Airway epithelial cell (primary cell): ENCODE measurements around a stretch of chr2.

- RAMPAGE, long total RNA = no peak
Observed at GRCh38 chr2:172427079-172427253, 420 bp upstream of the ITGA6 start.

DNA sequence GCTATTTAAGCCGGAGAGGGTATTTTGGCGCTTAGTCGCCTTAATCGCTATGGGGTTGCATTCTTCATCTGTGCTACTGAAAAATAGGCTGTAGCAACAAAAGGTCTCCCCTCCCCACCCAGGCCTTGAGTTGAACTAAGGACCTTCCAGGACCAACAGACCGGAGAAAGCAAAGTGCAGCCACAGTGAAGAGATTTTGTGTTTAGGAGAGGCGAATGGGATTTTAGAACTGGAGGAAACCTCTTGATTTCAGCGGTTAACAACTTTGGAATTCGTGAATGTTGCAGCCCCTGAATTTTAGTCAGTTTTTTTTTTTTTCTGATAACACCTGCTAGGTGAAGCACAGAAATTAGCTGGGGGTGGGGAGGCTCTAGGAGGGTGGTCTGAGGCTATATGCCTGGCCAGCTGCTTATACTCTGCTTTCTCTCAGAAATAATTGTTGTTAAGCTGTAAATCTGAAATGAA is 1.5 kb downstream of the ITGA6 start:
- RAMPAGE, long total RNA = no peak

- RAMPAGE, long total RNA = no peak
Observed at GRCh38 chr2:172478078-172478912, 50.9 kb downstream of the ITGA6 start.

GRCh38 chr2:172480306-172480859 is 53.0 kb downstream of the ITGA6 start:
- RAMPAGE, long total RNA = no peak

DNA sequence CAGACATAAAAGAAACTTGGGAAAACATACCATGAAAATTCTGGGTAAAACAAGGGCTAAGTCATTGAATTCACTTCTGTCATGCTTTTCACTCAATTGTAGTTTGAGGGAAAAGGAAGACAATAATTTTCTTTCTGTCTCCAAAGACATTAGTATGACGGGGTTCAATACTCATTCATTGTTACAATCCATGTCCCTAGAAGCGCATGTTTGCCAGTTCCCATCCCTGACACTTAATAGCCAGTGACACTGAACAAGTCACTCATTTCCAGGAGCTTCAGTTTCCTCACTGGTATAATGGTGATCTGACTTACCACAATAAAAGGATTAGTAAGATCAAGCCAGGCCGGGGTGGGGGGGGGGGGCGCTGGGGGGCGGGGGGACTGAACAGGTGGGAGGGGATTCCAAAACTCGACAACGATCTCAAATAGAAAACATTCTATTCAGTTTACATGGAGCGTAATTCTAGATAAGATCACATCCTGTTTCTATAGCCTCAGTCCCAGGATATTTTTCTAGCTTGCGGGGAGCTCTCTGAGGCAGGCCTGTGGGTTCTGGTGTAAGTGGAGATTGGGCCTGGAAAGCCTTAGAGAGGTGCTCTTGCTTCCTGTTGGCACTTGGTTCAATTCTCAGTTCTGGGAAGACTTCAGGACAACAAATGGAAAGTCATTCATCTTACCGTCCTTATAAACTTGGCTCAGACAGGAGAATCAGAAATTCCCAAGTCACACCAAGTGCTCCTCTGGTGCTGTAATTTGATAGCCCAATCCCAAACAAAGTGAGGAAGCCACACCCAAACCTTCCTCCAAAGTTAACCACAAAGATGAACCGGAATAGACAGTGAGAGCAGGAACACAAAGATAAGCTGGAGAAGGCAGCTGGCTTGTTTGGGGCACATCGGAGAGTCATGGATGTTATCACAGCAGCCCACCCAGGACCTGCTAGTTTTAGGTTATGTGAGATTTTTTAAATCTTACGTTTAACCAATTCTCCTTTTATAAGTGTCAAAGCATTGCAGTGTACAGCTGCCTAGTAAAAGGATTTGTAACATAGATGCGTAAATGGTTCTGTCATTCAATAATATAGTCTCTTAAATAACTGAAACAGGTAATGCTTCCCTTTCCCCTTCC is 144.5 kb upstream of the MAP3K20 start:
- RAMPAGE, long total RNA = no peak

DNA sequence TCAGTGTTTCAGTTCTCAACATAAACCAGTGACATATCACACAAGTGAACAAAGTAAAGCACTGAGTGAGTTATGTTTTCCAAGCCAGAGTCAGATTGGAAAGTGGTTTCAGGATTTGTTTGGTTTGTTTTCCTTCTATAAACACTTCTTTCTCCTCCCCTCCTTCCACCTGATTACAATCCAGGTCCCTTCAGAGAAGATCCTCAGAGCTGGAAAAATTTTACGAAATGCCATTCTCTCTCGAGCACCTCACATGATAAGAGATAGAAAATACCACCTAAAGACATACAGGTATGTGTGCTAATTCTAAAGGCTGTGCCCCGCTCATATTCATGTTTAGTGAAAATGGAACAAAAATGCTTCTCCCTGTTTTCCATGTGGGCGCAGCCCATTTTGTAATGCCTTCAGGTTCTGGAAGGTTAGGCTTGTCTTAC is 114.7 kb upstream of the MAP3K20 start:
- RAMPAGE, long total RNA = no peak

DNA sequence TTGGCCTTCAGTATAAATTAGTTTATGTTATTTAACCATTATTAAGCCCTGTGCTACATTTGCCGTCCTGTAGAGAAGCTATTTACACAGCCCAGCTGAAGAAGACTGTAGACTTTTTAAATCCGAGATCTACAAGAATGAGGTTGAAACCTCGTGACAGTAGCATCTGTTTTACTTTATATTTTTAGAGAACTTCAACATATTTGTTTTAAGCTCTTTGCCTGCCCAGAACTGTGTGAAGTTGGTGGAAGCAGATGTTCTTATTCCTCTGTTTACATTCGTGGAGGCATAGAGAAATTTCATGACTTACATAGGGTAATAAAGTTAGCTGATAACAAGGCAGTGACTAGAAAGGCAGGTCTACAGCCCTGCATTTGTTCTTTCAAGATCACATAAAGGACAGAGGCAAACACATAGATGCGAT is 47.0 kb upstream of the MAP3K20 start:
- RAMPAGE, long total RNA = no peak

GRCh38 chr2:173184159-173184826 is 108.6 kb downstream of the MAP3K20 start:
- RAMPAGE, long total RNA = no peak

GRCh38 chr2:173192064-173192539 is 116.5 kb downstream of the MAP3K20 start:
- RAMPAGE, long total RNA = no peak

DNA sequence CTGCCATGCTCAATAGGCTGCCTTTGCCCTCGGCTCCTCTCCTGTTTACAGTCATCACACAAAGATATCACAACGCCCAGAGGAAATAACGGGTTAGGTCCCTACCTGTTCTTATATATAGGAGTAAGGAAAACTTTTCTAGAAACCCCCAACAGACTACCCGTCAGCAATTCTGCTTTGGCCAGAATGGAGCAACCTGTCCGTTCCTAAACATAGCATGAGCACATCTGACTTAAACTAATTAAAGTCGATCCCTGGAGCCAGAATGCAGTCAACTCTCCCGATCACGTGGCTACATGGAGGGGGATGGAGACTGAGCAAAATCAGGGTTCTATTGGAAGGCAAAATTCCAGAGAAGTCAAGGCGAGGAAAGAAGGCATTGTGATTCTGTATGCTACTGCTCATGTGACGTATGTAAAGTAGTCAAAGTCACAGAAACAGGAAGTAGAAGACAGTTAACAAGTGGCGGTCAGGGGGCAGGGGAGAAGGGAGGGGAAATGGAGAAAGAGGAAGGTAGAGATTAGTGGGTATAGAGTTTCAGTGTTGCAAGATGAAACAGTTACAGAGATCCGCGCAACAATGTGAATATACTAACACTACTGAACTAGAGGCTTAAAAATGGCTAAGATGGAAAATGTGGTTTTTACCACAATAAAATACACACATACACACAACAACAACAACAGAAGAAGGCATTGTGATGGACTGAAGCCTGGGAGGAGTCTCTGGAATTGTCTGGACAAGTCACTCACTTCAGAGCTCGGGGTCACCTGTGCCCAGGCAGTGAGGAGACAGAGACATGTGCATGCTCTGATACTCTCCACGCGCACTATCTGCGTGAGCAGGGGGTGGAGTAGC is 90.1 kb upstream of the CDCA7 start:
- RAMPAGE, long total RNA = no peak

GRCh38 chr2:173448833-173449138 is 94.1 kb downstream of the CDCA7 start:
- RAMPAGE, long total RNA = no peak

- RAMPAGE, long total RNA = no peak
Observed at GRCh38 chr2:173911440-173912173, 53.6 kb downstream of the SP3 start.

DNA sequence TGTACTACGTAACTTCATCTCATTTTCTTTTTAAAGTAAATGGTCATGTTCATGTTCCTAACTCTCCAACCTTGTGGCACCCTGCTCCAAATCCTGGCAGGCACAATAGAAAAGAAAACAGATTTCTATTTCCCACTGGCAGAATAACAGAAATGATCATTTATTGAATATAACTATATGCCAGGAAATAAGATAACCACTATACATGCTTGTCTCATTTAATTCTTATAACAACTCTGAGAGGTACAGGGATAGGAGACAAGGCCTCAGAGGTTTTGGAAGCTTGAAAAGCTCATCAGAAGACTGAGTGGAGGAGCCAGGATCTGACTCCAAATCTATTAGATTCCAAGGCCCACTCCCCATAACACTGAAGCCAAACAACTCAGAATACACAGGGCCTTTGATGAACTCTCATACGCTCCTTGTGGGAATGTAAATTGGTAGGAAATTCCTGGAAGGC is 28.1 kb downstream of the WIPF1 start:
- RAMPAGE, long total RNA = no peak

DNA sequence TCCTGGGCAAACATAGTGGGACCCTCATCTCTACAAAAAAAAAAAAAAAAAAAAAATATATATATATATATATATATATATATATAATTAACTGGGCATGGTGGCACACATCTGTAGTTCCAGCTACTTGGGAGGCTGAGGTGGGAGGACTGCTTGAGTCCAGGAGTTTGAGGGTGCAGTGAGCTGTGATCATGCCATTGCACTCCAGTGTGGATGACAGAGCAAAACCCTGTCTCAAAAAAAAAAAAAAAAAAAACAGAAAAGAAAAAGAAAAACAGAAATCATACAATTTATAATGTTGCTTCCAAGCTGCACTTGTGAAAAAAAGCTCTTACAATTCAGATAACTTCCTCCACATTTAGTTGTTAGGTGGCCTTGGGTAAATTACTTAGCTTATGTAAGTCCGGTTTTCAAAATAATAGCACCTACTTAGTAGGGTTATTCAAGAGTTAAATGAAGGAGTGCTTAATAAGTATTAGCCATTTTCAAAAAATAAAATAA is 2.5 kb downstream of the WIPF1 start:
- RAMPAGE, long total RNA = no peak

DNA sequence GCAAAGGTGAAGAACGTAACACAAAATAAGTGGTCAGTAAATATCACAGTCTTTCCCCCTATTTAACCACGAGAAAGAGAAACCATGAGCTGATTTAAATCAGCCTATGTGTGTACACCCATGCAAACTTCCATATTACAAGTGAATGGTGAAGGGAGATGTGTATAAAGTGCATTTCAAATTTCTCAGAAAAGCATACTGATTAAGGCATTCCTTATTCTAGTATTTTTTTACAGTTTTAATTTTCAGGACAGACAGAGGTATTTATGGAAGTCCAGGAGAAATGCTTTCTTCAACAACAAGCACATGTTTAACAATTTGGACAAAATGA is 2.1 kb downstream of the WIPF1 start:
- RAMPAGE, long total RNA = no peak

DNA sequence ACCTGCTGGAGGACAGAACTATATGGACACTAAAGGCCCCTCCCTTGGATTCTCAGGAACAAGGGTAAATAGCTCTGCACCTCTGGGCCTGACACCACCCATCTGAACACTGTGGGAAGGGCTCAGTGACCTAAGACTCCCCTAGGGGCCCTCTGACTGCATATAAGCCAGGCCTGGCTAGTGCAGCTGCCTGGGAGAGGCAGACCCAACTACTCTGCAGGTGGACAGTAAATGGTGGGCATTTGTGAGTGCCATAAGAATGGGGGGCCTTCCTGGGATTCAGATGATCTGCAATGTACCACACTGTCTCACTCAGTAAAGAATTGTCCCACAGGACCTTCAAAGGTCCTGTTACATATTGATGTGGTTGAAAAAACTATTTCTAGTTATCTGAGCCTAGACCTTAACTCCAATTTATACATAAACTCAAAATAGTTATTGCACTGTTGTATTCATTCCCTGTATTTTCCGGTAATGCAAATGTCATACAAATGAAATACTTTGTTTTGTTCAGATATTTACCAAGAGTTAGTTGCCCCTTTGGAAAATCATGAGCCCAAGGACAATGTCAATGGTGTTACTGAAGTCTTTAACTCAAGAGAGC is 11.4 kb upstream of the WIPF1 start:
- RAMPAGE, long total RNA = no peak

DNA sequence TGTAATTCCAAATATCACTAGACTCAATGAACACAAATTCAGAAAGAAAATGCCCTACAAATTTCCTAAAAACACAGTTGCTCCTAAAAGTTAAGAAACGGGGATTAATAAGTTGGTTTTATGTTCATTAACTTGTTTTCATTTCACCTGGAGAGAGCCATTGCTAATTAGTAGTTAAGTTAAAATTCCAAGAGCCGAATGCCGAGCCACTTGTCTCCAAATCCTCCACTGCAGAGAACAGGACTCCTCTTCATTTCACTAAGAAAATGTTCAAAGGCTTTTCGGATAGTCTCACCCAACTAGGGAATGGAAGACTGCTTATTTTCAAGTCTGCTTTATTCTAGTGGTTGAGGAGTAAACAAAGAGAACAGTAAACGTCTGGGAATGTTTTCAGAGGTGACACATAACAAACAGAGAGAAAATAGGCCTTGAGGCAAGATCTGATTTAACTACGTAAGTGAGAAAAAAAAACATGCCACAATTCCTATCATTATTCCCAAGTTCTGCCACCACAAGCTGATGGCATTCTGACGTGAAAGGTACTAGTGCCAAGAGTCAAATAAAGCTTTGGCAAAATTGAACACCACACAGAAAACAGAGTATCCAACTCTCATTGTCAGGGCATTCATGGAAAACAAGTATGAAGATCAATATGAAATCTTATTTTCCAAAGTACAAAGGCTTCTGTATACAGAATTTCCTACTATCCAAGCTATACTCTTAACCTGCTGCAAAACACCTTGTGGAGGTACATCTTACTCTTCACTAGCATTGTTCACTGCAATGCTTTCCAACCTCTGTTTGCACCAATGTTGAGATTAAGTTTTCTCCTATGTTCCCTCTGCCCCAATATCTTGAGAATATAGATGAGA is 16.7 kb upstream of the WIPF1 start:
- RAMPAGE, long total RNA = no peak

- RAMPAGE, long total RNA = no peak
Observed at GRCh38 chr2:174617143-174617475, 19.5 kb upstream of the WIPF1 start.

DNA sequence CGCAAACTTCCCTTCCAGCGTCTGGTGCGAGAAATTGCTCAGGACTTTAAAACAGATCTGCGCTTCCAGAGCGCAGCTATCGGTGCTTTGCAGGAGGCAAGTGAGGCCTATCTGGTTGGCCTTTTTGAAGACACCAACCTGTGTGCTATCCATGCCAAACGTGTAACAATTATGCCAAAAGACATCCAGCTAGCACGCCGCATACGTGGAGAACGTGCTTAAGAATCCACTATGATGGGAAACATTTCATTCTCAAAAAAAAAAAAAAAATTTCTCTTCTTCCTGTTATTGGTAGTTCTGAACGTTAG is 44.2 kb downstream of the CHRNA1 start:
- RAMPAGE, long total RNA = no peak

- RAMPAGE, long total RNA = no peak
Observed at GRCh38 chr2:175127602-175127941, 40.4 kb downstream of the ATF2 start.